OCI-LY7 (cell line): ENCODE measurements around the gene TTC39A.

DNA sequence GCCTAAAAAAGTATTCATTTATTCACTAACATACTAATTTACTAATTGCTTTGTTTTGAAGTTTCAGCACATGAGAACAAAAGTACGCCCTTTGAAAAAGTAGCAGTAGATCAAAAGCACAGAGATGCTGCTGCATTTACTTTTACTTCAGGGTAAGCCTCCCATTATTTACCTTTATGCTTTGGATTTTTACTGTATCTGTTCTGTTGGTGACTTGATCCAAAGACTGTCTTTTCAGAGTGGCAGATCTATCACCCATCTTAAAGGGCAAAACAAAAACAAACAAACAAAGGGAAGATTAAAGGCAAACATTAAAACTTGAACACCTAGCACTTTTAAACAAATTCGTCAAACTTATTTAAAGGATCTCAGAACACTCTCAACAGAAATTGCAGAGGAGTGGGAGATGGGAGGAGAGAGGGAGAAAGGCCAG is 15.0 kb downstream of the TEX38 start:
- PRO-cap: no peak
- RAMPAGE, long total RNA: no peak

DNA sequence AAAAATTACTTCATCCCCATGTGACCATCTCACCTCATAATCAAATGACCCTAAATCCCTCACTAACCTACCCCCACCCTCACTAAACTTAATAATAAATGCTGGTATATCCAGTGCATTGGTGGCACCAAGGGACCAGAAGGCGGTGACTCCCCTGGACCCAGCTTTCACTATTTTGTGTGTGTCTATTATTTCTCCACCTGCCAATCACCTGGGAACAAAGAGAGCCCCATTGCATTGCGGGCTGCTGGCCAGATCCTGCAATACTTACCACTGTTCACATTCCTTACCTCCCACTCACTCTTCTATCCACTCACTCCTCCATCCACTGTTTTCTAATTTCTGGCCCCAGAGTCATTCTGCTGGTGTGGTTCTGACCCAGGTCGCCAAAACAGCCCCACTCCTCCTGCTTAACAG is 38.2 kb upstream of the EFCAB14 start:
- PRO-cap: no peak
- RAMPAGE, long total RNA: no peak

DNA sequence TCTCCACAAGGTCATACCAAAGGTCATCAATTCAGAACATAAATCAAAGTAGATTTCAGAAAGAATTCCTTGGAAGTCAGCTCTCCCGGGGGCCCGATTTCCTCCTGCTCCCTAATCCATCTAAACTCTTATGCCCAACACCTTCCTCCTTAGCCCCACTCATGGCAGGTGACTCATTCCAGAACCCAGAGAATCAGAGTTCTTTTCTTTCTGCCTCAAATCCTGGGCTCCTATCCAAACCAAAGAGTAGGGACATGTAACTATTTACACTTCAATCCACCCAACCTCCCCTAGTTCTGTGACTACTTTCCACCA is 7.2 kb upstream of the CYP4A11 start:
- PRO-cap: no peak
- RAMPAGE, long total RNA: no peak

GRCh38 chr1:46962345-46962777 is 21.1 kb upstream of the CYP4A11 start:
- PRO-cap: no peak
- RAMPAGE, long total RNA: no peak

DNA sequence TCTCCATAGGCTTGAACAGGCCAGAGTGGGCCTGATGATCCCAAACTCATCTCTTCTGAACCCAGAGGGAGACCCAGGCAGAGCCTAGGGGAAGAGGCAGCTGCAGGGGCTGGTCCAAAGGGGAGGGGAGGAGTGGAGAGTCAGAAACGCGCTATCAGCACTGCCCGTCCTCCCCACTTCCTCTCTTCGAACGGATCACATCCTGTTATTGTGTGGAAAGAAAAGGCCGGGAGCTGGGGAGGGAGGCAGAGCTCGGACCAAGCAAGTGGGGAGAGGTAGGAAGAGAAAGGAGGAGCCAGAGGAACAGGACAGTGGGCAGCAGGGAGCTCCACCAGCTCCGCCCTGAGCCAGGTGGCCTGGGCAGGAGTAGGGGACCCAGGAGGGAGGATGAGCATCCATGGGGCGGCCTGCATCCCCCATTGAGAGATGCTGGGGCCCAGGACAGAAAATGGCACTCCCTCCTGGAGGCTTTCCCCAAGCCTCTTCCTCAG is 20.1 kb downstream of the TAL1 start:
- PRO-cap: no peak
- RAMPAGE, long total RNA: no peak

- PRO-cap: no peak
- RAMPAGE, long total RNA: no peak
Observed at GRCh38 chr1:47560136-47560813, 122.4 kb downstream of the FOXD2 start.

GRCh38 chr1:47894538-47895206 is 102.5 kb downstream of the TRABD2B start:
- PRO-cap: no peak
- RAMPAGE, long total RNA: no peak

DNA sequence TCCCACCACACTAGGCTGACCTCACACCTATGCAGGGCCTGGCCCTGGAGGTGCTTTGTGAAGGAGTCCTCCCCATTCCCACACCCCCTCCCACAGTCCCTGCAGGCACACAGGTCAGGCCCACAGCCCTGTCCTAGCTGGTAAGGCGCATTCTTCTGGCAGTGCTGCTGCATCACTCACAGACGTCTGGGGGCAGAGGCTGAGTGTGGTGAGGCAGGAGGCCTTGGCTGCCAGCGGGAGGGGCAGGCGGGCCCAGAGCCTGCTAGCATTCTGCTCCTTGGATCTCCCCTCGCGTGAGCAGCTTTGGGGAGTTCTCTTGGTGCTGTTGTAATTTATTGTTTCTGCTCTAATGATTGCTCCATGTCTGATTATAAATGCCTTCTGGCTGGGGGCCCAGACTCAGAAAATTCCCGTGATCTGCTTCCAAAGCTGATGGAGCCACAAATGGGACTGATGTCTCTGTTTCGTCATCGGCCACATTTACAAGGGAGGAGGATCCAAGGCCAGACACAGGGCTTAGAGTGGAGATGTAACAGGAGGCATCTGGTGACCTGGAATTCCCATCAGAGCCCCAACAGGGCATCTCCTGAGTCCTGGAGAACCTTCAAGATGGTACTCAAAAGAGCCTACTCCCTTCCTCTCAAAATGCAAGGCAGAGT is 62.8 kb downstream of the TRABD2B start:
- PRO-cap: no peak
- RAMPAGE, long total RNA: no peak

GRCh38 chr1:48077873-48078304 is 80.7 kb upstream of the TRABD2B start:
- PRO-cap: no peak
- RAMPAGE, long total RNA: no peak

- PRO-cap: no peak
- RAMPAGE, long total RNA: no peak
Observed at GRCh38 chr1:48227125-48228215, 5.0 kb downstream of the SLC5A9 start.

DNA sequence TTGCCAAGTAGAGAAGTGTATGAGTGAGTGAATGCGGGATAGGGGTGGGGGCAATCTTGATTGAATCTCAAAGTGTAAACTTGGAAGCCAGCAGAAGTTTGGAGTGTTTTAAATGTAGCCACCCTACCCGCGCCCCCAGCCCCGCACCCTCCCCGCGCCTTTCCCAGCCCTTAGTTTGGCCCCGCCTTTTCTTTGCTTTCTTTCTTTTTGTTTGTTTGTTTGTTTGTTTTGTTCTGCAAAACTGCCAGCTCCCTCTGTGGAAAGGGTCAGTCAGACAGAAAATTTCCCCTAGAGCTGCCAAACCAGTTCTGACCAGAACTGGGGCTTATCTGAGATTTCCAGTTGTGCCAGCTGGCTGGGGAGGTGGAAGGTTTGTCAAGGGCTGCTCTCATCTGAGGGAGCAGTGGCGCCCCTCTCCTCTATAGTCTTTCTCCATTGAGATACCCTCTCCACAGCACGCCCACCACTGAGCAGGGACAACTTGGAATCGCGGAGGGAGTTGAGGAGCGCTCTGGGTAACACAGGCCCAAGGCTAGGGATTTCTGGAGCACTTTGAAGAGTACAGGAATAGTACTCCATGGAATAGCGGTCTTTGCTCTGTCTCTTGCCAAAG is 708 bp upstream of the BEND5 start:
- PRO-cap: no peak
- RAMPAGE, long total RNA: no peak

- PRO-cap: no peak
- RAMPAGE, long total RNA: no peak
Observed at GRCh38 chr1:50106101-50106416, 2.7 kb upstream of the ELAVL4 start.

DNA sequence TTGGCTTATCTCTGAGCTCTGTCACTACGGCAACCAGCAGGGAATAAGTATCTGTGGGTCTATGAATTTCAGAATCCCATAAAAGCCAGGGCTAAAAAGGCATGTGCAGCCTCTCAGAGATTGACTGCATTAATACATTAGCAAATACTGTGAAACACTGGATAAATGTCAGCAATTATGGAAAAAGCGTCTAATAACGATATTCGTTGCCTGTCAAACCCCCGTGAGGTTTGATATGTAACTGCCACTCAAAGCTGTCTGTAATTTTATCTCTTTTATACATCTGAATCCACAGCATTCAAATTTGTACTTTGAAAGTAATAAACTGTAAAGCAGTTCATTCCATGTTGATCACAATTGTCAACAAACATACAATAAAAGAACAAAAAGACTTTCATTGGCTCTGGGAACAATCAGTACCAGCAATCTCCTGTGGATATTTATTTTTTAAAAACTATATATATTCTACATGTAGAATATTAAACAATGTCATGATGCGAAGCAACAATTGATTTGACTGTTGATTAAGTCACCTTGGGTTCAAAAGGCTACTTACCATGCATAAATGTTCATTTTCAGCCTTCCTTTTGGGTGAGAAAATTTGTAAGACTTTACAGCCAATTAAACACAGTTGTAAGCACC is 210.5 kb upstream of the DMRTA2 start:
- PRO-cap: no peak
- RAMPAGE, long total RNA: no peak

GRCh38 chr1:50979531-50980041 is 9.5 kb downstream of the CDKN2C start:
- PRO-cap: no peak
- RAMPAGE, long total RNA: no peak

GRCh38 chr1:51215686-51216042 is 20.4 kb upstream of the RNF11 start:
- PRO-cap: no peak
- RAMPAGE, long total RNA: no peak

- PRO-cap: no peak
- RAMPAGE, long total RNA: no peak
Observed at GRCh38 chr1:51314840-51315412, 15.4 kb downstream of the TTC39A start.

DNA sequence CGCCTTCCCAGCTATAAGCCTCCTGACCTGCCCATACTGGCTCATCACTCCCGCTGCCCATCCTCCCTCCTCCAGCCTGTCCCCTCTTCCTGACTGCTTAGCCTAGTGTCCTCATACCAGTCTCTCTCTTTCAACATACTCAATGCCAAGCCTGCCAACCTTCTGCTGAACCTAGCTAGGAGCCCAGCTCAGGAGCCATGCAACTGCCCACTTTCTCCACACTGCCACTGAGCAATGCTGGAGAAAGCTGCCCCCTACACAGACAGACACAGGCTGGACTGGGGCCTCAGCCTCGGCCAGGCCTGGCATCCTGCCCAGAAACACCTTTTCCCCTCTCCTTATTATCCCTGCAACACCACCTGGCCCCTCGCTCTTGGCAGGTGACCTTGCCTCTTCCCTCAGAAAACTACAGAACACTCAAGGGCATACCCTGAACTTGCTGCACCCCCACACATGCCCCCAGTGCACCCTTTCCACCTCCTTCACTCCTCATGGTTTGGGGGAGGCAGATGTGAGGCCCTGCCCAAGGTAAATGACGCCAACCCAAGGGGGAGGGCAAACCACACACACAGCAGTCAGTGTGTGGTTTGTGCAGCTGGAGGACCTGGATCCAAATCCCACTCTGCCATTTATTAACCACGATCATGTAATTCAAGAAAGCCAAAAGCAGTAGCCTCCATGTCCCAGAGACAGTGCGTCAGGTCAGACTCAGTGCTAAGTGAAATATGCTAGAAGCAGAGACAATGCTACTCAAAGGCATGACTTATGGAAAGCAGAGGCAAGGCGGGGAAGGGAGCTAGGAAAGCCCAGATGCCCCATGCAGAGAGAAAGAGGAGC is 13.8 kb downstream of the TTC39A start:
- PRO-cap: no peak
- RAMPAGE, long total RNA: no peak

DNA sequence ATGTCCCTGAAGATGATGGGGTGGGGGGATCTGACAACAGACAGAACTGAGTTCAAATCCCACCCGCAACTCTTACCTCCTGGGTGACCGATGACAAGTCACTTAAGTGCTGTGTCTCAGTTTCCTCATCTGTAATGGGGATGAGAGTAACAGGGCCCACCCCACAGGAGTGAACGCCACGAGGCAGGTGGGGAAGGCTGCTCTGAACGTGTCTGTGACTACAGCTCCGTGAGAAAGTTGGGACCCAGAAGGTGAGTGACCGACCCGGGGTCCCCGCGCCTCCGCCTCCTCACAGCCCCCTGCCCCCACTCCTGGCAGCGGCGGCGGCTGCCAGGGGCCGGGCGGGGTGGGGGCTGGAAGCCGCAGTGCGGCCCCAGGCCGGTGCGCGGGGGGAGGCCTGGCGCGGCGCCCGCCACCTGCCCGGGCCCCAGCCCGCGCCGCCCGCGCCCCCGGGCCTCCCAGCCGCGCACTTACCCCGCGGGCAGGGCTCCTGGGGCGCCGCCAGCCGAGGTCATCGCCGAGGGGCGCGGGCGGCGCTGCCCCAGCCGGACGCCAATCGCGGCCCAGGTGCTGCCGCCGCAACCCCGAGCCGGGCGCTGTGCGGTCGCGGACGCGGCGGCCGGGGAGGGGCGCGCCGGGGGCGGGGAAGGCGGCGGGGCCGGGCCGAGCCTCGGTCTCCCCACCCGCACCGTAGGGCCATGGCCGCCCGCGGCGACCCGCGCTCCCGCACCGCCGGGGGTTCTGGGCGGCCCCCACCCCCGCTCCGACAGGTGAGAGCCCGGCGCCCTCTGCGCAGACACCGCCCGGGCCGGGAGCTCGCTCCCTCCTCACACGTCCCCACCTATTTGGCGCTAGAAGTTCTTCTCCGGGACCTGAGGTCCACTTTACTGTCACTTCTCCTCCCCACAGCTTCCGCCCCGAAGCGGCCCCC is at the start of gene TTC39A:
TSS of gene TTC39A (minus strand) at position 600 of the 931 bp plus-strand sequence.
- PRO-cap: no peak
- RAMPAGE, long total RNA: no peak

GRCh38 chr1:51494186-51494810 is 24.8 kb downstream of the EPS15 start:
- PRO-cap: no peak
- RAMPAGE, long total RNA: no peak

DNA sequence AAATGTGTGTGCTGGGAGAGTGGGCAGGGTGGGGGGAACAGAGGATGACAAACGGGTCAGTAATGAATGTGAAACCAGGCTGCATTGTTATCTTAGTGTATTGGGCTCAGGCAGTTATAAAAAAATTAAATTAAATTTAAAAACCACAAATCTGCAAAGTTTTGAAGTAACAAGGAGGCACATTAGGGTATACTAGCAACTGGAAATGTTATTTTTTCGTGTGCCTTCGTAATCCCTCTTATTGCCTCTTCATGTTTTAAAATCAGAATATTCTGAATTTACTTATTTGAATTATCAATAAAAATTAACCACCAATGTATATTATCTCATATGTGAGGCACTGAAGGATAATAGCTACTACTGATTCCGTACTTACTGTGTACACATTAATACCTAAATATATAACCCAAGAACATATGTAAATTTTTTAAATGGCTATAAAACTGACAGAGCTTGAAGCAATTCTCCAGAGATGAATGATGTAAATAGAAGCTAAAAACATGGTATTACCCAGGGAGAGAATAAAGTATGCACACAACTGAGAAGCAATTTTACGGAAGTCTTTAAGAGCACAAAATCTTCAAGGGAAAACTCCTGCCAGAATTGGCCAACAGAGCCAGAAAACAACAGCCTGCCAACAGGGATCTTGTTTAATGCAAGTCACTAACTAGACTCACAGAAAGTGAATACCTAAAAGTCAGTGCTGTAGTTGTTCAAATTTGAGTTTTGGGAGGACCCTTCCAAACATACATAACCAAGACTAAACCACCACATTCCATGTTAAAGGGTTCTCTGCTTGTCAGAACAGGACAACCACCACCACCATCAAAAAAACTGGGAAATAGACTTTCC is 1.9 kb downstream of the EPS15 start:
- PRO-cap: no peak
- RAMPAGE, long total RNA: no peak